ENCODE measurements around a stretch of chr10.

DNA sequence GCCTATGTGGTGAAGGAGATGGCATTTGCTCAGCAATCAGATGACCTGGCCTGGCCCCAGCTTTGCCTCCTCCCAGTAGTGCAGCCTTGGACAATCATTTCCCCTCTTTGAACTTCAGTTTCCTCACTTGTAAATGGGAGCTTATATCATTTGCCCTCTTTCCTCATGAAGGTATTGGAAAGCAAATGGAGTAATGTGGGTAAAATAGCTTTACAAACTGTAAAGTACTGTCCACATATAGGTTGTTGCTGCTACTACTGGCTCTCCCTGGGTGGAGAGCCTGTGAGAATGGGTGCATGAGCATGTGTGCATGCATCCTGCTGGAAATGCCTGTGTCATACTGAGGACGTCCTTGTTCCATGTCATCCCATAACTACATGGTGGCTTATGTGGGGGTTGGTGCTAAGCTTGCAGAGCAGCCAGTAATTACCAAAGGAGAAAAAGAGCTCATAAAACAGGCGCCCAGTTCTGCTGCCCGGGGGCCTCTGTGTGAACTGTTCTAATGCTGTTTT is 91.6 kb downstream of the LRMDA start:
- PRO-cap, 5 experiments: no peak in any of the 5 experiments
- RAMPAGE, long total RNA, 2 experiments: no peak in any of the 2 experiments
- RRBS: no CpG with 5 or more reads among the region's 3 CpGs

DNA sequence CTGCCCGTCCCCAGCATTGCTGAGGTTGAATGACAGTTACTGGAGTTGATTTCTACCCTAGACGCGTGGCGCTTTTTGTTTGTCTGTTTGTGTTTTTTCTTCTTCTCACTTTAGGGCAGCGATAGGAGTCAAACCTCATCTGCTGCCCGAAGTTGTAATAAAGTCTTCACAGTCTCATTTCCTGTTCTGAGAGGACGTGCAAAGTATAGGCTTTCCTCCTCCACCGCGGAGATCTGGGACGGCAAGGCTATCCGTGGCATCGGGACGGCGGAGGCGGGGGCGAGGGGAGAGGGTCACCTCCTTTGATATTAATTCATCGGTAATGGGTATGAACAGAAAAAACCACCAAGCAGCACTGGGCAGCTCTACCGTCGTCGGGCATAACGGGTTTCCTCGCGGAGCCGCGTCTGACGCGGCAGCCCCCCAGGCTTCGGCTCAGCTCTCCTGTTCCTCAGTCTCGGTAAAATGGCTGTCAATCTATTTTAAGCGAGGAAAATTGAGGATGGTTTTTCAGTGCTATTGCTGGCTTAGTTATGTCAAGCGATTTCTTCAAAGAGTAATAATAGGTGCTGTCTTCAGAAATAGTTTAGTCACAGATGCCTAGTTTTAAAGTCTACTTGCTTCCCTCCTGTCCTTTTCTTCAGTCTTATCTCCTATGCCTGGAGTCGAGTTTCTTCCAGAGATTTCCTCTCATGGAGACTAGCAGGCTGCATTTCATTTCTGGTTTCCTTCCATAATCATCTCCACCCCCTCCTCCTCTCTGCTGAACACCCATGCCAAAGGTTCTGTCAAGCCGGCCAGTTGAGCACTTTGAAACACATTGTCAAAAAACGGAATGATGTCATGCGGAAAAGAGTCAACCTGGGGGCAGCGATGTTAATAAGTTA is 161.1 kb downstream of the LRMDA start:
- PRO-cap, 5 experiments: peak in 1 of 5 experiments; most common plus-strand start position 826 of the sequence (in 1); most common minus-strand start position 608 of the sequence (in 1)
- RAMPAGE, long total RNA, 2 experiments: no peak in any of the 2 experiments
- RRBS: no CpG with 5 or more reads among the region's 36 CpGs

DNA sequence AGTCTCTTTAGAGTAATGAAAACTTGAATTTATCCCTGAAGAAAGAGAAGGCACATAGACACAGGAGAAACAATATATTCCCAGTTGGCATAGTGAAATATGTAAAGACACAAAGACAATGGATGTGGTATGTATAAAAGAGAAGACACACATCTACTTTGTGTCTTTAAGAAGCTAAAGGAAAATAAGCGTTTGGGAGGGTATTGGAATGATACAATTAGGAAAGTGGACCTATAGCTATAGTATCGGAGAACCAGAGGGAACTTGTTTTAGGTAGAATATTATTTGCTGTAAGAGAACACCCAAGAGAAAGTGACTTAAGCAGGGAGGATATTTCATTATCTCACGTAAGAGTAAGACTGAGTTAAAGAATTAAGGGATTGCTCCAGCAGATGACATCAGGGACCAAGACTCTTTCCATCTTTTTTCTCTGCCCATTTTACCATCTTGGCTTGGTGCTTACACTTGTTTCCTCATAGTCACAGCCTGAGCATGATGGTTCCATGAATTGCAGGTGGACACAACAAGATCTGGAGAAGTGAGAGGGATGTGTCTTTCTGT is 386.2 kb downstream of the LRMDA start:
- PRO-cap, 5 experiments: no peak in any of the 5 experiments
- RAMPAGE, long total RNA, 2 experiments: no peak in any of the 2 experiments
- RRBS: no CpG with 5 or more reads among the region's 3 CpGs

GRCh38 chr10:75861700-75862298 is 430.4 kb downstream of the LRMDA start:
- PRO-cap, 5 experiments: no peak in any of the 5 experiments
- RAMPAGE, long total RNA, 2 experiments: no peak in any of the 2 experiments
- RRBS: no CpG with 5 or more reads among the region's 2 CpGs

DNA sequence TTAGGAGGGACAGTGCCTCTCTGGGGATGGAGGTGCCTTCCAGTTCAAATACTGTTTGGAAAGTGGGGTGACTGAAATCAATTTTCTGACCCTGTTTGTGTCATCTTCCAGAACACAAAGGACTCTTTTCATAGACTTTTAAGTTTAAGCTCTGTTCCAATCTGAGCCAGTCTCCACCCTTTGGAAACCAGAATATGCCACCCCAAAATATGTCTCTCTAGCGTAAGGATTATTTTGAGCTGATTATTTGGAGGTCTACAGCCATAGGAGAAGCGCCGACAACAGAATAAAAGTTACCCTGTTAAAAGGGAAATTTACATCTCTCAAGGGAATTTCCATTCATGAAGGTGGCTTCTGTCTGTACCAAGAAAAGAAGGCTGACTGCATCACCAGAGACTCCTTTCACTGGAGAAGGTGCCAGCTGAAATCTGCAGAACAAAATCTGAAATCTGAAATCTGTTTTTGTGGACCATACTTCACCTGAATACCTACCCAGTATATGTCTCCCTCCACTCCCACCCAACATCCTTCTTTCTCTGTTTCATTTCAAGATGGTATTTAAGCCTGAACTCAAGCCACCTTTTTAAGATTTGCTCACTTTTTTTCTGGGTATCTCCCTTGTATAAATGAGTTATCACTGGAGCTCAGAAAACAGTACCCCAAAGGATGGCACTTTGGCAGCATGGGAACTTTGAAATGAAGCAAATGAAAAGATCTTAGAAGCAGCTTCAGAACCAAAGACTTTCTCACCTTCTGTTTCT is 708.7 kb downstream of the LRMDA start:
- PRO-cap, 5 experiments: no peak in any of the 5 experiments
- RAMPAGE, long total RNA, 2 experiments: no peak in any of the 2 experiments
- RRBS: no CpG with 5 or more reads among the region's 3 CpGs

- PRO-cap, 5 experiments: no peak in any of the 5 experiments
- RAMPAGE, long total RNA, 2 experiments: no peak in any of the 2 experiments
- RRBS: no CpG with 5 or more reads among the region's 1 CpG
These were observed 736.7 kb downstream of the LRMDA start for GRCh38 chr10:76168034-76168628.

DNA sequence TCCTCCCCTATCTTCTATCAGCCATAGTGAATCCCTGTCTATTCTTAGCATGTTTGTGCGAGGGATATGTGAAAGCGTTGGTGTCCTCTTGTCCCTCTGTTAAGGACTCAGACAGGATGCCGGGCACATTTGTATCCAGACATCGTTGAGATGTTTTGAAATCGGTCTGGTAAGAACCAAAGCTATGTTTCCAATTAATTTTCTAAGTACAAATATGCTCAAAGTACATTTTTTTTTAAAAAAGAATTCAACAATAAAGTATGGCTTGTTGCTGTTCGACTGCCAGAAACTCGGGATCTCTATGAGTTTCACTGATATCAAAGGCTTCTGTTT is 754.1 kb downstream of the LRMDA start:
- PRO-cap, 5 experiments: no peak in any of the 5 experiments
- RAMPAGE, long total RNA, 2 experiments: no peak in any of the 2 experiments
- RRBS: no CpG with 5 or more reads among the region's 7 CpGs

GRCh38 chr10:76251774-76252452 is 820.5 kb downstream of the LRMDA start:
- PRO-cap, 5 experiments: peak in 1 of 5 experiments; most common plus-strand start chr10:76252178 (in 1)
- RAMPAGE, long total RNA, 2 experiments: no peak in any of the 2 experiments
- RRBS: no CpG with 5 or more reads among the region's 12 CpGs

- PRO-cap, 5 experiments: no peak in any of the 5 experiments
- RAMPAGE, long total RNA, 2 experiments: no peak in any of the 2 experiments
- RRBS: no CpG with 5 or more reads among the region's 3 CpGs
These were observed 951.1 kb downstream of the LRMDA start for GRCh38 chr10:76382398-76383008.

DNA sequence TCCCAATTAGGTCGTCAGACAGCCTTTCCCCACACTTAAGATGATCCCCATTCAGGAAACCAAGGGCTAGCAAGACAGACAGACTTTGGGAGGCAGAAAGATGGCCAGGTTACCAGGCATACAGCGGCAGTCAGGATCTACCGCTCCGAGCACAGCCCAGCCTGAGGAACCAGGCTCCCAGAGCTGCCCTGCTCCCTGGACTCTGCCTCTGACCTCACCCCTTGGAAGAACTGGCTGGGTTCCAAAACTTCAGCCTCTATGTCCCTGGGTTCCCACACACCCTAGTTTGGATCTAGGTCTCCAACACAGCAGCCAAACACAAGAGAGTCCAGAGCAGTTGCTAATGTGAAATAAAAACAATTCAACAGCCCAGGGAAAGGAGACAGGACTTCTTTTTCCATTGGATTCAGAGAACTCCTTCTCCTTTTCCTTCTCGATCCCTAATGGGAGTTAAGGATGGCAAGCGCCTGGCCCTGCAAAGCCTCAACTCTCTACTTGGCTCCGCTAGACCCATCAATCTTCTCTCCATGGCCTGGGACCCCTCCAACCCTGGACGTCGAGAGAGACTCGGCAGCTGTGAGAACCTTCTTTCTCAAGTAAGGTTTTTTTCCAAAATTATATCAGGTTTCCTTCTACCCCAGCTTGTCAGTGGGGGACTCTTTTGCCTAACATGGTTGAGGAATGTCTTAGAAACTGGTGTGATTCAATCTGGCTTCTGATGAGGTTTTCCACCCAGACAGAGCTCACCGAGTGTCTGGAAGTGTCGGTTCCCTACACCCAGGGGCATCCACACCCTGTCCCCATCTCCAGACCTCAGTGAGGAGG is 219.6 kb downstream of the KCNMA1 start:
- PRO-cap, 5 experiments: no peak in any of the 5 experiments
- RAMPAGE, long total RNA, 2 experiments: no peak in any of the 2 experiments
- RRBS: no CpG with 5 or more reads among the region's 12 CpGs

DNA sequence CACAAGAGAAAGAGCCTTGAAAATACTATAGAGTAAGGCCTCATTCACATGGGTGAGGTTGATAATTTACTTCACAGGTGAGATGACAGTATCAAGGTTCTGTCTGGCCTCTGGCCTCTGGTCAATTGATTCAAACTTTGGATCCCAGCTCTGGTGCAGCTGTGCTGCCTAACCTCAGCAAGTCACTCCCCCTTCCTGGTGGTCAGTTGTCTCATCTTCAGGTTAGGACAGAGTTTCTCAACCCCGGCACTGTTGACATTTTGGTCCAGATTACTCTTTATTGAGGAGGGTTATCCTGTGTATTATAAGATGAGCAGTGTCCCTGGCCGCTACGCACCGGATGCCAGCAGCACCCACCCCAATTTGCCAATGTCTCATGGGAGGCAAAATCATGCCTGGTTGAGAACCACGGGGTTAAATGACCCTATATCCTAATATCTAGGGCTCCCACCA is 147.8 kb downstream of the KCNMA1 start:
- PRO-cap, 5 experiments: peak in 2 of 5 experiments; most common plus-strand start position 307 of the sequence (in 2)
- RAMPAGE, long total RNA, 2 experiments: no peak in any of the 2 experiments
- RRBS: 35% methylated on average over 4 of the region's 5 CpGs

DNA sequence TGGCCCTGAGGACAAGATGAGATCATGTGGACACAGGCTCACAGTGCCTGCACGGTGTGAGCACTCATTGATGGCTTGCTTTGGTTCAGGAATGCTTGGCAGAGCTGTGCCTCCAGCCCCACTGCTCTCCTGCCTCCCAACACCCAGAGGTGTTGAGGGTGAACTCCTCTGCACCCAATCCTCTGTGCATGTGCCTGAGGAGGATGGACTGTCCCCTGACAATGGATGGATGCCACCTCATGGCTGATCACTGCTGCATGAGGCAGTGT is 136.5 kb downstream of the KCNMA1 start:
- PRO-cap, 5 experiments: no peak in any of the 5 experiments
- RAMPAGE, long total RNA, 2 experiments: no peak in any of the 2 experiments
- RRBS: no CpG with 5 or more reads among the region's 1 CpG

DNA sequence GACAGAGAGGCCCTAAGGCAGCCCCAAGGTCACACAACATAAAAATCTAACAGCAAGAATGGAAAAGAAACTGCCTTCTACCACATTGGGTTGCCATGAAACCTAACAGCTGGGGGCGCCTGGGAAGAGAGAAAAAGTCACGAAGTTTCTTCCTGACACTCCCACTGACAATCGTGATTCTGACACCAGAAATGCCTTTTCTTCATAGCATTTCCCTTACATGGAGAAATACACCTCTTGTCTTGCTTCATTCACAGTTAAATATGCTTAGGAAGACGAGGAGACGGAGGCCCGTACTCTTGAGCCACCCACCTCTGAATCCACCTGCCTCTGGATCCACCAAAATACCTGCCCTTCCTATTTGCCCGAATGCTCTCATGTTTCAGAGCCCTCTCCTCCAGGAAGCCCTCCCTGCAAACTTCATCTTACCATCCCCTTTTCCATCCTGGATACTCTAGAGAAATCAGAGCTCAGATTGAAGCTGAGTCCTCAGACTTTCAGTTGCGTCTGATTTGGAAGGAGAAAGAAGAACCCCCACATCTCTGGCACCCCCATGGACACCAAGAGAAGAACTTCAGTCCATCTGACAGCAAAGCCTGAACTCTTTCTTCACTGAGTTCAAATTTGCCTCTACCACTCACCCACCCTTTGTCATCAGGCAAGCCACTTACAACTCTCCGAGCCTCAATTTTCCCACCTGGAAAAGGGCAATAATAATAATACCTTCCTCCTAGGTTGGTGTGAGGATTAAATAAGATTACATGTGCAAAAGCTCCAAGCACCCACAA is 135.4 kb downstream of the KCNMA1 start:
- PRO-cap, 5 experiments: no peak in any of the 5 experiments
- RAMPAGE, long total RNA, 2 experiments: no peak in any of the 2 experiments
- RRBS: no CpG with 5 or more reads among the region's 9 CpGs

- PRO-cap, 5 experiments: no peak in any of the 5 experiments
- RAMPAGE, long total RNA, 2 experiments: no peak in any of the 2 experiments
- RRBS: no CpG with 5 or more reads among the region's 2 CpGs
These were observed 85.4 kb downstream of the KCNMA1 start for GRCh38 chr10:77552101-77552636.

GRCh38 chr10:77562540-77563300 is 74.9 kb downstream of the KCNMA1 start:
- PRO-cap, 5 experiments: no peak in any of the 5 experiments
- RAMPAGE, long total RNA, 2 experiments: no peak in any of the 2 experiments
- RRBS: no CpG with 5 or more reads among the region's 5 CpGs

DNA sequence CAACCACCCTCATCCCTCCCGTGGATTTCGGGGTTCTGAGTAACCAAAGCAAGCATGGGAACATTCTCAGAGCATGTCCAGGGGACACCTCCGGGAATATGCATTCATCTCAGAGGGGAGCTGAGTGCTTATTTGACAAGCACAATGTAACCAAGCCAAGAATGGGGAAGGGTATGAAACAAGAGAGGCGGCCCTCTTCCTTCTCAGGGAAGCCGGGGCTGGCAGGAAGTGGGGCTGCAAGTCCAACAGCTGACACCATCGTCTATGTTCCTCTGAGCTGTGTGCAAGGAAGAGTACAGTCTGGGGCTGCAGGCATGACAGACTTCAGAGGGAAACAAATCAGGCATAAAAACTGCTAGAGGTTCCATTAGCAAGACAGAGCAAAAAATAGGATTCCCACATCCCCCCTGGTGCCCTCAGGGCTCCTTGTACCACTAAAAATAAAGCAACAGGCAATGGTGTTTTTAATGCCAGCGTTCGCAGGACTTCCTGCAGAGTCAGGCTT is 34.8 kb downstream of the KCNMA1 start:
- PRO-cap, 5 experiments: no peak in any of the 5 experiments
- RAMPAGE, long total RNA, 2 experiments: no peak in any of the 2 experiments
- RRBS: 33% methylated on average over 1 of the region's 8 CpGs

DNA sequence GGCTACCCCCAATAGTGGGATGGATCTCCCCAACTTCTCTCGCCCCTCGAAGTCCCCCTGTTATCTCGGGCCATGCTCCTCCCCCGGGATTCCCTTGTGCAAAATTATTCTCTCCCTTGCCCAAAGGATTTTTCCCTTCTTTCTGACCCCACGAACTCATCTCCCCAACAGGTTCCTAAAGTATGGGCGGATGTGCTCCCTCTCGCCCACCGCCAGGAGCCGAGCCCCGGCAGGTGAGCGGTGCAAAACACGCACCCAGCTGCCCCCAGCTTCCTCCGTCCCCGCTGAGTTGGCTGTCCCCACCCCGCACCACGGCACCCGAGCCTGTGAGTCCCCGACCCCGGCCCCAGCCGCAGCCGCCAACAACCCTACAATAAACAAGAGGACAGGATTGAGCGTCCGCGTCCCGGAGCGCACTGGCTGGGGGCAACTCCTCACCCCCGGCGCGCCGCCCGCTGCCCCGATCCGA is 935 bp downstream of the KCNMA1 start:
- PRO-cap, 5 experiments: no peak in any of the 5 experiments
- RAMPAGE, long total RNA, 2 experiments: no peak in any of the 2 experiments
- RRBS: 5% methylated on average over 13 of the region's 33 CpGs

DNA sequence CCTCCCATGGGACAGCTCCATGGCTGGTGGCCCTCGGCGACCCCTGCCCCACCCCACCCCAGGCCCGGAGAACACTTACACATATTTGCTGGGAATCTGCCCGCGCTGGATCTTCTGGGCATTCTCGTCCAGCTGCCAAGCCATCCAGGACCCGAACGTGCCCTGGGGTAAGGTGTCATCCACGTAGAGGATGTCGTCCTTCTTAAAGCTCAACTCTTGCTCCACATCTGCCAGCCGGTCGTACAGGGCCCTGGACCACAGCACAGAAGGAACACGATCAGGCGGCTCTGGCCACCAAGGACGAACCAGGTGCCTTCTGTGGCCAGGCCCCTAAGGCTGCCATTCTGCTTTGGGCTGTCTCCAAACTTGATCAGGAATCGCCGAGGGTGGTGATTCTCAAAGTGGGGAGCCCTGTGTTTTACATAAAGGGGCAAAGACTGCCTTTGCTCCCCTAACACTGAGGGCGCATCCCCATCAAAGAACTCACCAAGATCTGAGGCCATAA is 119.8 kb downstream of the DLG5 start:
- PRO-cap, 5 experiments: no peak in any of the 5 experiments
- RAMPAGE, long total RNA, 2 experiments: no peak in any of the 2 experiments
- RRBS: 83% methylated on average over 1 of the region's 18 CpGs

DNA sequence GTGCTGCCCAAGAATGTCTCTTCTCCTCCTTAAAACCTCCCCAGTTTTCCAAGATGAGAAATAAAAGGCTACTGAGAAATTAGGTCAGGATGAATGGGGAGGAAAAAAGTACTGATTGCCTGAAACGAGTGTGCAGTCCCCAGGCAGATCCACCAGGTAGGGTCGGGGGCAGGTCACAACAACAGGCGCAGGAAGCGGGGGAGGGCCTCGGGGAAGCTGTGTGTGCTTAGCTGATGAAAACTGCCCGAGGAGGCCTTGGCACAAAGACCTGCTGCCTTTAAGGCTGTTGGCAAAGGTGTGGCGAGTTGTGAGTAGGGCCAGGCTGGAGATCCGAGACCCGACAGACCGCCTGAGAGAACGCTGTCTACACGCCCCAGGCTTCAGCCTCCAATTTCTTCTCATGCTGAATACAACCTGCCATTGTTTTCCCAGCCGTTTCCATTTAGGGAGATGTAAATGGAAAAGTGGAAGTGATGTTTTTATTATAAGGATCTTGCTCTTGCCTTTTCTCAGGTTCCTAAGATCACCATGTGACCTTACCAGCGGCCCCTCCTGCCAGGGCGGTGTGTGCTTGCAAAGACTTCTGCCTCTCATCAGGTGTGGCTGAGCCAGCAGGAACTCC is 60.9 kb downstream of the DLG5 start:
- PRO-cap, 5 experiments: no peak in any of the 5 experiments
- RAMPAGE, long total RNA, 2 experiments: no peak in any of the 2 experiments
- RRBS: no CpG with 5 or more reads among the region's 15 CpGs

DNA sequence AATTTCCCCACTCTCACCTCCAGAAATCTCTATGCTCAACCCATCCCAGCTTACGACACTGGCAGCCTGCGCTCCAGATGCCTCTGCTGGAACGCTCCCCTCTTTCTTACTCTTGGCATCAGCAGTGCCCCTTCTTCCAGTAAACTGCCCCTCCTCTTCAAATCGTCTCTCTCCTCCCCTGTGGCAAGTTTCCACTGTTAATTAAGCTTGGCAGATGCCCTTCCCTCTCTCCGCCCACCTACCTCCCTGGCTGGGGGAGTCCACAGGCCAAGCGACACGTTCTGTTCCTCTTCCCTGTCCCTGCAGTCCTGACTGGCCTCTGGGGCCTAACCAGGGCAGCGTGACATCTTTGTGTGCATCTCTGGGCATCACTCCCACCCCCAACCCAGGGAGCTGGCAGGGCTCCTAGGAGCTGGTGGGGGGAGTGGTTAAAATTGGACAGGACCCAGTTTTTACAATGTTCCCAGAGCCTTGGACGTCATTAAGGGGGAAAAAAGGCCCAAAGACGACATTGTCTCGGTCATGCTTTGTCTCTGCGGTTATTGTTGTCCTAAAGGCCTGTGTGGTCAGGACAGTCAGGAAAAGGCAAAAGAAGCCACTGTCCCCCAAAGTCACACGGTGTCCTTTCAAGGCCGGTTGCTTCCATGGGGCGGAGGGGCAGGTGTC is 54.3 kb downstream of the DLG5 start:
- PRO-cap, 5 experiments: no peak in any of the 5 experiments
- RAMPAGE, long total RNA, 2 experiments: no peak in any of the 2 experiments
- RRBS: no CpG with 5 or more reads among the region's 15 CpGs